ENCODE data around the gene LYL1.

DNA sequence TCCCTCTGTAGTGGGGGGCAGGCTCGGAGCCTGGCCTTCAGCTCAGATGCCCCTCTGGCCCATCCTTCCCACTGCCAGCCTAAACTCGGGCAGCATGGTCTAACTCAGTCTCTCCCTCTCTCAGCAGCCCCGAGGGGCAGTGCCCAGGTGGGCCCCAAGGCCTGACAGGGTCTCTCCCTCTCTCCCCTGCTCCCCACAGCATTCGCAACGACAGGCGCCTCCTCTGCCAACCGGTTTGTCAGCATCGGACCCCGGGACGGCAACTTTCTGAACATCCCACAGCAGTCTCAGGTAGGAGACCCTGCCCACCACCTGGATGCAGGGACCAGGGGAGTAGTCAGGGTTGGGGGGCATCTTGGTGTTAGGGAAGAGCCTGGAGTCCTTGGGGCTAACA, 12.6 kb downstream of the LYL1 start:
- PRO-cap, 2 experiments = no peak in any of the 2 experiments

DNA sequence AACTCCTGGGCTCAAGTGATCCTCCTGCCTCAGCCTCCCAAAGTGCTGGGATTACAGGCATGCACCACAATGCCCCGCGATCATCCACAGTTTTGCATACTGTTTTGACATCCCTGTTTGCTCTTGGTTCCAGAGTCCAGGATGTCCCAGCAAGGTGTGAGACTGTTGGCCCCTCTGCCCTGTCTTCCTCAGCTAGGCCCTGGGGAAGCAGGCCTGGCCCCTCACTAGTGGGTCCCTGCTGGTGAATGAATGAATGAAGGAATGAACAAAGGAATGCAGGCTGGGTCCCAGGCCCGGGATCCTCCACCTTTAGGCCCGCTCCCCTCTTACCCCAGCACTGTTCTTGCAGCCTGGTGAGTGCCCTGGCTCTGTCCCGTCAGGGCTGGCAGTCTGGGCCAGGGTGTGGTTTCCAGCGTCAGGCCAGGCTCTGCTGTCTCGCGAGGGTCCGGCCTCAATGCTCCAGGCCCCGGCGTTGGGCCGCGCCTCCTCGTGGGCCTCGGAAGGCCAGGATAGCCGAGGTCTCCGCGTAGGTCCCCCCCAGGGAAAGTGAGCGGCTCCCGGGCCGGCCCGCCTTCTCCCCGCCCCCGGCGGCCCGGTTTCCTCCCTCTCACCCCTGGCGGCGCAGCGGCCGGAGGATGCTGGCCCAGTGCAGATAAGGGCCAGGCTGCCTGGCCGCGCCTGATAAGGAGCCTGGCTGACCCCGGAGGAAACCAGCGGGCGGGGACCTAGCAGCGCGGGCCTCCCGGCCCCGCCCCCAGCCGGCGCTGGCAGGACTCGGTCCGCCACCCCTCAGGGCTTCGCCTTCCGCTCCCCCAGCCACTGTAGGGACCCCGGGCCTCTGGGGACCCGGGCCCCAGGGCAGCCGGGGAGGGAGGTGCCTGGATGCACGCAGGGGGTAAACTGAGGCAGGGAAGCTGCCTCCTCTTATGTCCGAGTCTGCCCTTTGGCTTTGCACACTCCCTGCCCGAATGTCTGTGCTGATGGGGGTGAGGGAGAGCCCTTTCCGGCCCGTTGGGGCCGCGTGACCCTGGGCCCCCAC, at the start of gene LYL1:
TSS of gene LYL1 (minus strand) at position 658 of the 1,039 bp plus-strand sequence.
- PRO-cap, 2 experiments = no peak in any of the 2 experiments

- PRO-cap, 2 experiments = no peak in any of the 2 experiments
Observed at GRCh38 chr19:13104120-13105162, 1.8 kb upstream of the LYL1 start.

- PRO-cap, 2 experiments = no peak in any of the 2 experiments
Observed at GRCh38 chr19:13149322-13149634, 897 bp downstream of the STX10 start.

GRCh38 chr19:13150604-13150995, 389 bp downstream of the IER2 start:
- PRO-cap, 2 experiments = no peak in any of the 2 experiments

GRCh38 chr19:13153155-13153811, 3.1 kb downstream of the IER2 start:
- PRO-cap, 2 experiments = no peak in any of the 2 experiments

- PRO-cap, 2 experiments = peak in 1 of 2 experiments; most common plus-strand start chr19:13155873 (in 1); most common minus-strand start chr19:13155686 (in 1)
Observed at GRCh38 chr19:13155451-13156372, 5.5 kb downstream of the IER2 start.

- PRO-cap, 2 experiments = no peak in any of the 2 experiments
Observed at GRCh38 chr19:13778094-13778544, 3.9 kb downstream of the C19orf53 start.

- PRO-cap, 2 experiments = no peak in any of the 2 experiments
Observed at GRCh38 chr19:13800946-13801331, 5.7 kb downstream of the ZSWIM4 start.

DNA sequence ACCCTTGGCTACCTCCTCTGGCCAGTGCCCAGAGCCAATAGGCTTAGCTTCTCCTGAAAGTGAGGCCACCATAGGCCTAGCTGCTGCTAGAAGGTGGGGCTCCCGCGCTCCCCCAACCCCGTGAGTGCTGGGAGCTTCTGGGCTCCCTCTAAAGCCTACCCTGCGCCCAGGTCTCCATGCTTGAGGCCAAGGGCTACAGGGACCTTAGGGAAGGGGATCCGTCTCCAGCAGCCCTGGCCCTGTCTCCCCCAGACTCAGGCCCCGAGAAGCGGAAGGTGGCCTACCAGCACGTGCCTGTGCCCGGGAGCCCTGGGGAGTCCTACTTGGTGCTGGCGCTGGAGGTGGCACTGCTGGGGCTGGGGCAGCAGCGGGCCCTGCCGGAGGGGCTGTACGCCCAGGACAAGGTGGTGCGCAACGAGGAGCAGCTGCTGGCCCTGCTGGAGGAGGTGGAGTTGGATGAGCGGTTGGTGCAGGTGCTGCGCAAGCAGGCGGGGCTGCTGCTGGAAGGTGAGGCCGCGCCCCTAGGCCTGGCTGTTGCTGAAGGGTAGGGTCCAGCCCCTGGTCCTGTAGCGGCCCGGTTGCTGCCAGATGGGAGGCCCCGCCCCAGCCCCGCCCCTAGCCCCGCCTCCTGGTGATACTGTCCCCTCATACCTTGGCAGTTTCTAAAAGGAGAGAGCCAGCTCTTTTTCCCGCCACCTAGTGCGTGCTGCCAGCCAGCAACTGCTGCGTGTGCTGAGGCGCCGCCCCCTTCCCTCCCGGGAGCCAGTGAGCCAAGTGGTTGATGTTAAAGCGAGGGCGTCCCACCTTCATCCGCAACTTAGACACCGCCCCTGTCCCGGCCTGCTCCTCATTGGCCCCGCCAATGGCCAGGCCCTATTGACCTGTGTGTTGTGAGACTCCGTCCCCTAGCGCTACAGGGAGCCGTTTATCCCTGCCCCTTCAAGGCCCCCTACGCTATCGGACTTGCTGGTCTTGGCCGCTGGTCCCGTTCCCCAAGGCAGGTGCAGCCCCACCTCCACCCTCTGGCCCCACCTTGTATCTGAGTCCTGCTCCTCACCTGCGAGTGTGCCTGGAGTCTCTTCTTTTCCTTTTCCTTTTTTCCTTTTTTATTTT, 22.6 kb downstream of the ZSWIM4 start:
- PRO-cap, 2 experiments = peak in 2 of 2 experiments; most common minus-strand start position 539 of the sequence (in 2)

GRCh38 chr19:13834667-13835089, 39.4 kb downstream of the ZSWIM4 start:
- PRO-cap, 2 experiments = no peak in any of the 2 experiments

DNA sequence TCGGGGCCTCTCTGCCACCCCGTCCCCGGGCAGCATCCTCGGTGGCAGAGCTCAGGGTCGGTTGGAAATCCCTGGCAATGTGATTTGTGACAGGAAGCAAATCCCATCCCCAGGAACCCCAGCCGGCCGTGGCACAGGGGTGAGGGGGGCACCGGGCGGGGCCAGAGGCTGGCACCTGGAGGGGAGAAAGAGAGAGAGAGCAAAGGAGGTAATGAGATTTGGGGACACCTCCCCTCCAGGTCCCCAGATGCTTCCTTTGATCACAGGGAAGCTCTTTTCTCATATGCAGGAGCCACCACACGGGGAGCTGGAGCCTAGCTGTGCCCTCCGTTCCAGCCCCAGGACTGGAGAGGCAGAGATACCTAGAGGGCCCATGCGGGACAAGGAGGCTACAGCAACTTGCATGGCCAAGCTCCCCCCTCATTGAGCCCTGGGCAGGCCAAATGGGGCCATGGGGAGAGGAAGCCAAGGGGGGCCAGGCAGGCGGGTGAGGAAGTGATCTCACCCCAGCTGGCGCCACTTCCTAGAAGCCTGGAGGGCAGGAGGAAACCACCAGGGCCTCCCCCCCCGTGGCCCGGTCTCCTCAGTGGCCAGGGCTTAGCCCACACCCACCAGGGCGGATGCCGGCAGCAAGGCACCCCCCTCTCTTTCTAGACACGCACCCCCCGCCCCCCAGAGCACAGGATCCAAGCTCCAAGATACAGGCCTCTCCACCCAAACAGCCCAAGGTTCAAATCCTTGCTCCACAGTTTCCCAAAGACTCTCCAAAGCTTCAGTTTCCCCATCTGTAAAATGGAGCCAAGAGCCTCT, 40.2 kb upstream of the NANOS3 start:
- PRO-cap, 2 experiments = peak in 1 of 2 experiments; most common minus-strand start position 84 of the sequence (in 1)

GRCh38 chr19:13861237-13861732, 15.6 kb upstream of the NANOS3 start:
- PRO-cap, 2 experiments = no peak in any of the 2 experiments

DNA sequence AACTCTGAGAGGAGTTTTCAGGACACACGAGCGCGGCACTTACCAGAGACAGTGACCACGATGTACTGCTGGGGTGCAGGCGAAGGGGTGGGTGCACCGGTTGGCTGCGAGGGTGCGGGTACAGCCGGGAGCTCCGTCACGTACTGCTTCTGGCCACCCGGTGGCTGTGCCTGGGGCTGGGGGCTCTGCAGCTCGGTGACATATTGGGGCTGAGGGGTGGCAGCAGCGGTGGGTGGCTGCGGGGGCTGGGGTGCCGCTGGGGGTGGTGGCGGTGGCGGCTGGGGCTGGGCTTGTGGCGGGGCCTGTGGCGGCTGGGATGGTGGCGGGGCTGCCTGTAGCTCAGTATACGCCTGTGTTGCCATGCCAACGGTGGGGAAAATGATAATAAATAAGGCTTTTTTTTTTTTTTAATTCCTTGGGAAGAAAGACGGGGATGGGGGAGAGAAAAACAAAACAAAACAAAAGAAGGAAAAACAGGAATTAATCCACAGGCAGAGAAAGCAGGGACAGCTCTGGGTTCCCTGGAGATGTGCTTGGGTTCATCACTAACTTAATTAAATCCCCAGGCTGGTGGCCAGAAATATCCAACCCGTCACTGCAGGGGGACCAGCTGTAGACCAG, 12.5 kb downstream of the RFX1 start:
- PRO-cap, 2 experiments = no peak in any of the 2 experiments

DNA sequence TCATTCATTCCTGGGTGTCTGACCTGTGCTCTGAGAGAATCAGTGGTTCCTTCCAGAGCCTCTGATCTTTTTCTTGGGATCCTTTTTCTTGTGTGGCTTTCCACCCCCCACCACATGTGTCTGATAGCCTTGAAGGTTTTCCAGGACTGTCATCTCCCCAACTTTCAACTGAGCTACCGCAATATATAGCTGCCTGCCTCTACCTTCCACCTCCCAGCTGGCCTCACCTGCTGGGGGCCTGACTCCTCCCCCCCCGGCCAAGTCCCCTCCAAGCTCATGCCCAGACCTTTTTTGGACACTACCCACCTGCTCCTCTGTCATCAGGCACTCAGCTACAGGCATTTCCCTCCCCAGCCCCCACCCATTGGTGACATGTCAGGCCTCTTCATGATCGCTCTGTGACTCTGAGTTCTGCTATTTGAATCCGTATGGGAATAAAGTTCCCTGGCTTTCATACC, 1.9 kb downstream of the PRKACA start:
- PRO-cap, 2 experiments = no peak in any of the 2 experiments

DNA sequence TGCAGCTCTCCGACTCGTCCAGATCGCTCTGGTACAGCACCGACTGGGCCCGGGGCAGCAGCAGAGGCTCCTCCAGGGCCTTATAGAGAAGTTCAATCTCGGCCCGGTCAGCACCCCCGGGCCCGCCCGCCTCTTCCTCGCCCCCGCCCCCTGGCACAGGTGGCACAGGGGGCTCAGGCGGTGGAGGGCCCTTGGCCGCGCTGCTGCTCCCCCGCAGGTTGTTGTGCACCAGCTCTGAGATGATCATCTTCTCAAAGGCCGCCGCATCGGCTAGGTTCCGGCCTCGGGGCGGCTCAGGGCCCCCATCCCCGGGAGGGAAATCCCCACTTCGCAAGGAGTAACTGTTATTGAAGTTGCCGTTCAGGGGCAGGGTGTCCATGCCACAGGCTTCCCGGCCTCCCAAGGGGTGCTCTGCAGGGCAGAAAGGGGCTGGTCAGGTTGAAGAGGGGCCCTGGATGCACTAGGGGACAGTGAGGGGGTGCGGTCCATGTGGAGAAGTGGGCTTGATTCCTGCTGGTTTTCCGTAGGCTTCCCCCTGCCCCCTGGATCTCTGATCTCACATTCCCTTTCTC, 14.9 kb upstream of the ASF1B start:
- PRO-cap, 2 experiments = no peak in any of the 2 experiments

DNA sequence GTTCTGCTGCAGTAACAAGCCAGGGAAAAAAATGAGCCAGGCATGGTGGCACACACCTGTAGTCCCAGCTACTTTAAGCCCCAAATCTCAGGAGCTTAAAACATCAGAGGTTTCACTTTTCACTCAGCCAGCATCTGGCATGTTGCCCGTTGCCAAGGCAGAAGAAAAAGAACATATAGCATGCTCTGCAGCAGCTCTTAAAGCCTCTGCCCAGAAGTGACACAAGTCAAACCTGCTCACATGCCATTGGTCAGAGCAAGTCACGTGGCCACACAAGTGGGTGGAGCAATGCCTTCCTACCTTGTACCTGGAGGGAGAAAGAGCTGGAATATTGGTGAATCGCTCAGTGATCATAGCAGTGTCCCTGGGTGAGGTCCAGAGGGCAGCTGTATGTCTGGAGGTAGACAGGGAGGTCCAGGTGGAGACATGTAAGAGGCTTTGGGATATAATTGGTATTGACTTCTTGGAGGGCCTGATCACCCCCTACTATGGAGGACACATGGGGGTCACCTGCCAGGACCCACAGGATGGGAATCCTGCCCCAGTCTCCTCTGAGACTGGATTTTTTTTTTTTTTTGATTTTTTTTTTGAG, 14.6 kb upstream of the ADGRE5 start:
- PRO-cap, 2 experiments = no peak in any of the 2 experiments

DNA sequence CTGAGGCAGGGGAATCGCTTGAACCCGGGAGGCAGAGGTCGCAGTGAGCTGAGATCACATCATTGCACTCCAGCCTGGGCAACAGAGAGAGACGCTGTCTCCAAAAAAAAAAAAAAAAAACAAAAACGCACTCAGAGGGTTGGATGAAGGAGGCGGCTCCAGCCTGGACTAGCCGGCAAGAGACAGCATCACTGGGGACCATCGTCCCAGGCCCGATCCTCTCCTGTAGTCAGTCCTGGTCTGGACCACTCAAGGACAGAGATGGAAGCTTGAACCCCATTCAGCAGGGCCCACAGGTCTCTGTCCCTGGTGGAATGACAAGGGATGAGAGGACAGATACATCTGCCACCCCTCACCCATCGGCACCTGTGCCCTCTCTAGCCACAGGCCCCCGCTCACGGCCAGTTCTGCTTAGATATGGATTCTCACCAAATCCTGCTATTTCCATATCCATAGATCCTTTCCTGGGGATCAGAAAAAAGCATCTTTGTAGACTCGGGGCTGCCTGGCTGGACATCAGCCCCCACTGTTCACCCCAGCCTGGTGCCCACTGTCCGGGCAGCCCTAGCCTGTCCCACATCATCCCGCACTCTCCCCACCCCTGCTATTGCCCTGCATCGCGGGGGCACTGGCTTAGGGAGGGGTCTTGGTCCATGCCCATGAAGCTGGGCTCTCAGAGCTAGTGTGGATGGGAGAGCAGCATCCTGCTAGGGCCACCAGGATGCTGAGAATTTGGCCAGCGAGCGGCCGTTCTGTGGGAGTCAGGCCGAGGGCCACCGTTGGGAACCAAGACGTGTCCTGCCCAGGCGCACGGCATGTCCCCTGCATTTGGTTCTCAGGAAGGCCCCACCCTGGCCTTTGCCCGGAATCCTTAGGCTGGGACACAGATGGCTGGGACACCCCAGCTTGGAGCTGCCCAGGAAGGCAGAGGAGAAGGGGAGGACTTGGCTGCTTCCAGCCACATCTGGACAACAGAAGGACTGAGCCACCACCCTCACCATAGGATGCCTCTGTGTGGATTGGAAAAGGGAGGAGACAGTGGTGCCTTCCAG, 14.3 kb downstream of the ADGRE5 start:
- PRO-cap, 2 experiments = no peak in any of the 2 experiments

- PRO-cap, 2 experiments = no peak in any of the 2 experiments
Observed at GRCh38 chr19:14400747-14402204, 17.9 kb downstream of the DDX39A start.

DNA sequence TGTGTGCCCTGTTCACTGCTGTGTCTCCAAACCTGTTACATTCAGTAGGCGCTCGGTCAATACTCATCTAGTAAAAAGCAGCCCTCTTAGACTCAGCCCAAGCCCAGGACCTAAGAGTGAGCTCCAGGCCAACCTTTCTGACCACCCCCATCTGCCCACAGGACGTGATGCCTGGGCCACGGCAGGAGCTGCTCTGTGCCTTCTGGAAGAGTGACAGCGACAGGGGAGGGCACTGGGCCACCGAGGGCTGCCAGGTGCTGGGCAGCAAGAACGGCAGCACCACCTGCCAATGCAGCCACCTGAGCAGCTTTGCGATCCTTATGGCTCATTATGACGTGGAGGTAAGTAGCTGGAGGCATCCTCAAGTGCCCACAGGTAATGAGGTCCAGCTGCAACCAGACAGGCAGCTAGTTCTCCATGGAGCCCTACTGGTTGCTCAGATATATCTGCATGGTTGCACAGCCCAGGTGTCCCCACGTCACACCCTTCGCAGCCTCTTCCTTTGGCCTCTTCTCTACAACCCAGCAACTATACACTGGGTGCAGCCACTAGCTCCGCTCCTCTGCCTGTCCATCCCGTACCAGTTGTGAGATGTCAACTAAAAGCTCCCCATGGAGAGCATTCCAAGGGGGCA, 14.8 kb downstream of the DDX39A start:
- PRO-cap, 2 experiments = no peak in any of the 2 experiments

All from Colon Carcinoma Metastatic in the Brain (tissue), 2 donors.